Thoracic aorta (tissue), 1 donor: ENCODE measurements around the gene PSMD2.

DNA sequence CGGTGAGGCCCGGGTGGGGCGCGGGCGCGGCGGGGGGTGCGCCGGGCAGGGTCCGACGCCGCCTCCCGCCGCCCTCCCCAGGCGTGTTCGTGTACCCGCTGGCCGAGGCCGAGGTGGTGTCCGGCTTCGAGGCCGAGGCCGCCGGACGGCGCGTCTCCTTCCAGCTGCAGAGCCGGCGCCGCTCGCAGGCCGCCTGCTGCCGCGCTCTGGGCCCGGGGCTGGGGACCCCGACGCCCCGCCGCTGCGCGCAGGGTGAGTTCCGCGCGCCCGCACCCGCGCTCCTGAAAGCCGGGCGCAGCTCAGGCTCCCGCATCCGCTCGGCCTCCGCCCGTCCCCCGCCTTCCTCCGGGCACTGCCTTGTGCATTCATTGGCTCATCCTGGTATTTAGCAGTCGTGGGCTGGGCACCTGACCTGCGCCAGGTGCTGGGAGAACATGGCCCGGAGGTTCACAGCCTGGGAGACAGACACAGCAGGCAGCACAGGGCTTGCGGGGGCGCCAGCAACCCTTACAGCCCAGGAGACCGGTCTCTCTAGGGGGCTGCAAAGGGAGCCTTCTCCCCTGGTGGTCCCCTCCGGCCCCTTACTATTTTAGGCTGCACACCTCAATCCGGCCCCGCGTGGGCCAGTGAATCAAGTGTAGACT, 1.4 kb downstream of the VWA5B2 start:
- RAMPAGE, long total RNA, result no peak

GRCh38 chr3:184234531-184235293, 5.3 kb downstream of the VWA5B2 start:
- RAMPAGE, long total RNA, result no peak

DNA sequence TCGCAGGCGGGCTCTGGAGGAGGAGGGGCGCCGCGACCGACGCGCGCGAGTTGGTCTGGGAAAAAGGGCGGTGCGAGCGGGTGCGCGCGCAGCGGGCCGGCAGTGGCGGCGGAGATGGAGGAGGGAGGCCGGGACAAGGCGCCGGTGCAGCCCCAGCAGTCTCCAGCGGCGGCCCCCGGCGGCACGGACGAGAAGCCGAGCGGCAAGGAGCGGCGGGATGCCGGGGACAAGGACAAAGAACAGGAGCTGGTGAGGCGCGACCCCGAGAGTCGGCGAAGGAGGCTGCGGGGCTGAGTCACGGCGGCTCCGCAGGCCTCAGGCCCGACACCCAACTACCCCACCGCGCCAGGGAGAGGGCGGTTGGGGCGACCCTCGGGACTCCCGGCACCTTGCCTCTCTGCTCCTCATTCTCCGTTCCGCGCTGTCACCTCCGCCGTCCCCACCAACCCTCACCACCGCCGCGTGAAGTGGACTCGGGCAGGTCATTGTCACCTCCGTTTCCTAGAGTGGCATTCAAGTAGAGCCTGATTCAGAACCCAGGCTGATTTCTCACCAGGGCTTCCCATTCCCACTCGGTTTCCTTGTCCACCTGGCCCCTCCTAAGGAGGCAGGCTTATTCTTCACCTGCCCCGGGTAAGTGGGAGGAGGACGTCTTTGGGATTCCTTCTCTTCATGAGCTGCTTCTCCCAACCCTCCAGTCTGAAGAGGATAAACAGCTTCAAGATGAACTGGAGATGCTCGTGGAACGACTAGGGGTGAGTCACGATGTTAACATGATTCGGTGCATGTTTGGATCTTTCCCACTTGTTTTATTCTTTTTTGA, at the start of gene PSMD2:
Gene PSMD2, plus strand, starts transcription at position 89 of the 823 bp plus-strand sequence.
- RAMPAGE, long total RNA, result start-site peak on the plus strand centred at position 98 of the sequence, 39 bp wide, 491 reads

DNA sequence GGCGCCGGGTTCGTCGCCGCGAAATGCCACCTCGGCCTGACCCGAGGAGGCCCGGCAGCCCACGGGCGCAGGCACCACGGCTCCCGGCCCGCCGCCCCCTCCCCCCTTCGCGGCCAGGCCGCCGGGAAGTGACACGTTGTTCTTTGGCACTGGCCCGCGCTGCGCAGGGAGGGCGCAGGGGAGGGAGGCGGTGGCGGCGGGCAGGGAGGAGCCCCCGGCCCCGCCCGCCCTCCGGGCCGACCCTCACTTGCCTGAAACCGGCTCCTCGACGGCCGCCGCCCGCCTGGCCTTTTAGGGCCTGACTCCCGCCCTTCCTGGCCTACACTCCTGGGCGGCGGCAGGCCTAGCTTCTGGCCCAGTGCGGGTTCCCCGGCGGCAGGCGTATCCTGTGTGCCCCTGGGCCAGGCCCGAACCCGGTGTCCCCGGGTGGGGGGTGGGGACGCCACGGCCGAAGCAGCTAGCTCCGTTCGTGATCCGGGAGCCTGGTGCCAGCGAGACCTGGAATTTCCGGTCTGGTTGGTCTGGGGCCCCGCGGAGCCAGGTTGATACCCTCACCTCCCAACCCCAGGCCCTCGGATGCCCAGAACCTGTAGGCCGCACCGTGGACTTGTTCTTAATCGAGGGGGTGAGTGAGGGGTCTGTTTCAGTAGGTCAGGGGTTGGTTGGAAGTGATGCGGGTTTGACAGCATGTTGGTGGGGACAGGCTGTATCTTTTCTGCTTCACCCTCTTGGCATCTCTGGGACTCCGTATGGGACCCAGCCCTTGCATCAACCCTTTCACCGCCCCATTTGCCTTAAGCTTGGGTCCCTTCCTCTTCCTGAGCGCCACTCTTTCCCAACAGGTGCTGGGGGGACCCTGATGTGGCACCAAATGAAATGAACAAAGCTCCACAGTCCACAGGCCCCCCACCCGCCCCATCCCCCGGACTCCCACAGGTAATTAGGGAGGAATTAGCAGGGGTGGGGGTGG, 800 bp downstream of the EIF4G1 start:
- RAMPAGE, long total RNA, result start-site peak on the plus strand centred at position 242 of the sequence, 25 bp wide, 45 reads; start-site peak on the plus strand centred at position 357 of the sequence, 70 bp wide, 56 reads

DNA sequence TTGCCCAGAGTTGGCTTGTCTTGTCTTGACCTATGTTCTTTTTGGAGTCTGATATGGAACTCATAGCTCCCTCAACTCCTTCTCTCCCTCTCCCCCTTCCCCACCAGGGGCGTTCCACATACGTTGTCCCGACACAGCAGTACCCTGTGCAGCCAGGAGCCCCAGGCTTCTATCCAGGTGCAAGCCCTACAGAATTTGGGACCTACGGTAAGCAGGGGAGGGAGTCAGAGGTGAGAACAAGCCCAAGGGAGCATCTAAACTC, 3.1 kb downstream of the EIF4G1 start:
- RAMPAGE, long total RNA, result no peak

- RAMPAGE, long total RNA, result no peak
Measured at GRCh38 chr3:184320368-184320930, 6.0 kb downstream of the EIF4G1 start.

- RAMPAGE, long total RNA, result no peak
Measured at GRCh38 chr3:184490961-184491423, 70.6 kb upstream of the EPHB3 start.

DNA sequence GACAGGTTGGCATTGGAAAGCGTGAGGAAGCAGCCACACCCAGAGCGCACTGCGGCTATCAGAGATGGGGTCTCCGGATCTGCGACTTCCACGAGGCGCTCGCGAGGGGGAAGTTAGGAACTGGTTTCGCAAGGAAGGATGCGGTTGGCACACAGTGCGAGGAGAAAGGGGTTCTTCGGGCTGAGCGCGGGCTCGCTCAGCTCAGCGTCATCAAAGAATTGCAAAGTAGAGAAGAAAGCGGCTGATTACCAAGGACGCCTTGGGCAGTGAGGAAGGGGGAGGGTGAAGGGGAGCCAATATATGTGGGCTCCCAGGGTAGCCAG, 69.4 kb upstream of the EPHB3 start:
- RAMPAGE, long total RNA, result no peak

DNA sequence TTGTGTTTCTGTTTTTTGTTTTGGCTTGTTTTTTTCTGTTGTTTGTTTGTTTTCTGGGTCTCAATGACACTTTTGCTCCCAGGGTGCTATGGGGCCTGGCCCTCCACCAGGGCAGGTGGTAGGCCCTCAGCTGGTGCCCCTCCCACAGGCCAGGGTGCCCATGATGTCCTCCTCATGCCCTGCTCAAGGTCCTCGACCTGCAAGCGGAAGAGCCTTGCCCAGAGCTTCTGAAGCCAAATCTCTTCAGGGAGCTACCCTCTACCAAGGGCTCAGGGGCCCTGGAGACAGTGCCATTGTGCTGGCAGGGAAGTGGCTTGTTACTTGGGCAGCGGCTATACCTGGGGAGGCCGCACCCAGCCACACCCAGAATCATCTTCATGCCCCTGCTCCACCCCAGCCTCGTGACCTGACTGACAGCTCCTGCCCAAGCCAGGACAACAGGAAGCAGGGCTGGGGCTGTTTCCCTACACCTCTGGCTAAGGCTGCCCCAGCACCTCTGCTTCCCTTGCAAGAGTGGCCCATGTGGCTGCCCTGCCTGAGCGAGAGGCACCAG, 5.3 kb downstream of the EPHB3 start:
- RAMPAGE, long total RNA, result no peak

GRCh38 chr3:184592376-184593438, 31.1 kb downstream of the EPHB3 start:
- RAMPAGE, long total RNA, result no peak

- RAMPAGE, long total RNA, result no peak
Measured at GRCh38 chr3:184915824-184916375, 103.9 kb downstream of the VPS8 start.

- RAMPAGE, long total RNA, result start-site peak on the plus strand at chr3:185282973-185282987, 31 reads
Measured at GRCh38 chr3:185282641-185283324, 28.9 kb upstream of the EHHADH start.

DNA sequence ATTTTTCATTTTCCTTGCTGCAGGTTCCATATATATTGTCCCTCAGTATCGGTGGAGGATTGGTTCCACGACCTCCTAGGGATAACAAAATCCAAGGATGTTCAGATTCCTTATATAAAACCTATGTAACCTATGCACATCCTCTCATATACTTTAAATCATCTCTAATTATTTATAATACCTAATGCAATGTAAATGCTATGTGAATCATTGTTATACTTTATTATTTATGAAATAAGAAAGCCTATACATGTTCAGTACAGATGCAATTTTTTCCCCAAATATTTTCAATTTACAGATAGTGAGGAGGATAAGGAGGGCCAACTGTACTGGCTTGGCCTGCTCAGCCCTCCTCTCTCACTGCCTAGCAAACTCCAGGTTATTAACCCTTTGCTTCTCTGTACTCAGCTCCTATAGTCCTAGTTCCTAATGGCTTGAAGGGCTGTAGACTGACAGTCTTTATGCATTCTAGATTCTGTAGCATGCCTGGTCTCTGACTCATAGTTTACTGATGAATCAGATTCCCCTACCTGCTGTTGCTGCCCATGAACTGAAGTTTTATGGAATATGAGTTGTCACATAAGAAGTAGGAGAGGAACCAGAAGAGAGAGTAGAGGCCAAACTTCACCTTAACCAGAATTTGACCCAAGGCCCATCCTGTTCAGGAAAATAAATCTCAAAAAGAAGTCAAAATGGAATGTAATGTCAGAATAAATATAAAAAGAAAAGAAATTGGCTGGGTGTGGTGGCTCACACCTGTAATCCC, 27.2 kb upstream of the MAP3K13 start:
- RAMPAGE, long total RNA, result no peak

GRCh38 chr3:185660423-185660801, 74.3 kb downstream of the SENP2 start:
- RAMPAGE, long total RNA, result no peak

- RAMPAGE, long total RNA, result no peak
Measured at GRCh38 chr3:185714978-185715603, 109.8 kb downstream of the IGF2BP2 start.

- RAMPAGE, long total RNA, result no peak
Measured at GRCh38 chr3:185728021-185728431, 96.8 kb downstream of the IGF2BP2 start.

DNA sequence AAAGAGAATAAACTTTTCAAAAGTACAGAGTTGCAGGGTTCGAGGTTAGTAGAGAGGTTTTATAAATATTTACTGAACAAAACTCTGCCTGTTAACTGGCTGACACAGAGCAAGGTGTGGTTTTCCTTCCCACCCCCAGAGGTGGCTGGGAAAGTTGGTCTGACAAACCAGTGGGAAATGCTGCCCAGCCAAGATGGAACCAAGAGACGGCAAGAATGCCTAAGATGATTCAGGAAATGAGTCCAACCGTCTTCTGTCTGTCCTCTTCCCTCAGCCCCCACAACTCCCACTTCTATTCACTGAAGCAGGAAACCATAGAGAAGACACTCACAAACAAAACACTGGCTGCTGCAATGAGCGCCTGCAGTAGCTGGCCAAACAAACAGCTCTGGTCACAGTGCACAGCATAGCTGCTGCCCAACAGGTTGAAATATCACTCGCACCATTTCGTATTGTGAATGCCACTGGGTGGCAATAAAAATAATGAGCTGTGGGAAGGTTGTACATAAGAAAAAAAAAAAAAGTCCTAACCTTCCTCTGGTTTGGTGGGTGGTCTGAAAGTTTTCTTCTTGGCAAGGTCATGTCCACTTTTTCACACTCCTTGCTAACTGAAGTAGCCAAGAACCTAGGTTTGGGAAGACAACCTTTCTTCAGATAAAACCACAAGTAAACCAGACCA, 79.3 kb downstream of the IGF2BP2 start:
- RAMPAGE, long total RNA, result no peak

- RAMPAGE, long total RNA, result no peak
Measured at GRCh38 chr3:185922051-185922554, 15.7 kb downstream of the TRA2B start.

- RAMPAGE, long total RNA, result no peak
Measured at GRCh38 chr3:185926330-185927318, 11.2 kb downstream of the TRA2B start.

GRCh38 chr3:185973840-185974212, 36.0 kb upstream of the TRA2B start:
- RAMPAGE, long total RNA, result no peak